Ovary (tissue), 7 donors: ENCODE measurements around the gene GRAMD1B.

DNA sequence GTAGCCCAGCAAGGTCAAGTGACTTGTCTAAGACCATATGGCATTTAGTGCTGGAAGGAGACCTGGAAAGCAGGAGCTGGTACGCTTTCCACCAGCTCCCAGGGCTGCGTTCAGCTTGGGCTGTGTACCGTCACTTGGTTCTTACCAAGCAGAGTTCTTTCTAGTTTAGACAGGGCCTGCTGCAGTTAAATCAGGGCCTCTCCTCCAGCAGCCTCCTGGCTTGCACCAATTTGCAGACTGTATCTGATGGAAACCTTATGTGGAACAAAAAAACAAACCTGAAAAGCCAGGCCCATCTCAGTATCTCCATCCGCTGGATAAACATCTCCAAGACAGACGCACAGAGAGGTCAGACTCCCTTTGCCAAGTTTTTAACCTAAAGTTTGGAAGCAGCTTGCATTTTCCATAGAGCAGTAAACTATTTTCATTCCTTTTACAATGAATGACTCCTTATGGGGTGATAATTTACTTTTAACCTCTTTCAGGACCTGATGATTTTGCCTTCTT lies 289.2 kb downstream of the SORL1 start:
- PRO-cap, 7 experiments, result peak in 1 of 7 experiments; most common minus-strand start position 241 of the sequence (in 1)
- RAMPAGE, long total RNA, 2 experiments, result no peak in any of the 2 experiments

DNA sequence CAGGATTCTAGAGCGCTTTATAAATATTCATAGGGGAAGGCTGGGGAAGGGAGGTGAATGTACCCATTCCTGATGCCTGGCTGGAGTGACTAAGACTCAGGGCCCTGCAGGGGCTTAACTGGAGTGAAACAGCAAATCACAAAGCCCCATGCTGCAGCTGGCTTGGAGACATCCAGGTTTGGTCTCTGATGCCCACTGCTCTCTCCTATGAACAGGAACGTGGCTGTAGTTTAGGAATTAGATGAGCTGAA lies 185.4 kb downstream of the BLID start:
- PRO-cap, 7 experiments, result peak in 5 of 7 experiments; most common minus-strand start position 90 of the sequence (in 3)
- RAMPAGE, long total RNA, 2 experiments, result no peak in any of the 2 experiments

DNA sequence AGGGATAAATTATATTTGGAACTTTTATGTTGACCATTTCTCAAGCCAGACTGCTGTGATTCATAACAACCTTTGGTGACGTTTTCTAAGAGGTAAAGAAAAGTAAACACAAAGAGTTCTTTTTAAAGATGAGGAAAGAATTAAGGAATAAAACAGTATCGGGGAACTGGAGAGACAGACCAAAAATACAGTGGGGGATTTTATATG lies 69.0 kb downstream of the BLID start:
- PRO-cap, 7 experiments, result no peak in any of the 7 experiments
- RAMPAGE, long total RNA, 2 experiments, result no peak in any of the 2 experiments

DNA sequence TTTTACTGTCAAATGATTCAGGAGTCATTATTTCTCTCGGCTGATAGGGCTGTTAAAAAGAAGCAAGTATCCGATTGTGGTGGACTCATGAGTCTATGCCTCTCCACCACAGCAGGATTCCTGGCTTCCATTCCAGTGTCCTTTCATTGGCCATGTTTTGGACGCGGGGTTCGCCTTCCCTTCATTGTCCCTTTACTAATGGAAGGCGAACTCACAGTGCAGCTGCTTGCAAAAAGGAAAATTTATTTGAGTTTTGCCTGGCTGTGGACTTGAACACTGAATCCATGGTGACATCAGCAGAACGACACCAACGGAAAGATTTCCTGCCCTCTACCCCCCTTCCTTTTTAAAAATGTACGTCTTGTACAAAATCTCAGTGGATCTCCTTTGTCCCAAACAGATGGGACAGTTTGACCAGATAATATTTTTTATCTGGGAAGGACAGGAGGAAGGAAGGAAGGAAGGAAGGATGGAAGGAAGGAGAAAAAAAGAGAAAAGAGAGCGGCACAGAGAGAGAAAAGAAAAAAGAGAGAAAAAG lies 40.2 kb upstream of the BLID start:
- PRO-cap, 7 experiments, result peak in 2 of 7 experiments; most common plus-strand start position 349 of the sequence (in 1); most common minus-strand start position 218 of the sequence (in 1)
- RAMPAGE, long total RNA, 2 experiments, result start-site peak on the plus strand in 1 of 2 experiments, centred at position 164 of the sequence, 7 reads per replicate

GRCh38 chr11:122205324-122205924 lies 89.4 kb upstream of the BLID start:
- PRO-cap, 7 experiments, result peak in 5 of 7 experiments; most common plus-strand start chr11:122205685 (in 1); most common minus-strand start chr11:122205612 (in 4)
- RAMPAGE, long total RNA, 2 experiments, result no peak in any of the 2 experiments

GRCh38 chr11:122322108-122322483 lies 206.1 kb upstream of the BLID start:
- PRO-cap, 7 experiments, result no peak in any of the 7 experiments
- RAMPAGE, long total RNA, 2 experiments, result no peak in any of the 2 experiments

GRCh38 chr11:122336839-122337053 lies 220.7 kb upstream of the BLID start:
- PRO-cap, 7 experiments, result peak in 1 of 7 experiments; most common plus-strand start chr11:122336948 (in 1)
- RAMPAGE, long total RNA, 2 experiments, result no peak in any of the 2 experiments

DNA sequence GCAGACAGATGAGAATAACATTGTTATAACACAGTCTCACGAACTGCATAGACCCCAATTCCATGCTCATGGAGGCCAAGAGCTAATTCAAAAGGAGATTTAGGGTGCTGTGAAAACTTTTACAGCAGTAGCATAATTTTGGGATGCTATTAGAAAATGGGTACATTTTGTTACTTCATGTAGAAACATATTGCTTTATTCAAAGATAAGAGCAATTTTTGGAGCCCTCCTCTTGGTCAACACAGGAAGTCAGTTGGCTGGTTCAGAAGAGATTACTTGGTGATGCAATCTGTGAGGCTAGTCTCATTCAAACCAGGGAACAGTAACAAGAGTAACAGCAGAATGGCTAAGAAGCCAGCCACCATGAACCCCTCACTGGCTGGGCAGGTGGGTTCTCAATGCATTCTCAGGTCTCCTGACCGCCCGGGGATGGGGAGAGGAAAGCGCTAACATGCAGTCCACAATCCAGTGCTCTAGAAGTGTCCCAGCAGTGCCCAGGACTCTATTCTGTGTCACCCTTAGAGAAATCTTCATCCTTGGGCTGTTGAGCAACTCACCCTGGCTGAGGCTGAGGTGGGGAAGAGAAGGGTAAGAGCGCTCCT lies 262.3 kb upstream of the UBASH3B start:
- PRO-cap, 7 experiments, result peak in 1 of 7 experiments; most common plus-strand start position 306 of the sequence (in 1)
- RAMPAGE, long total RNA, 2 experiments, result no peak in any of the 2 experiments

GRCh38 chr11:122656160-122657320 lies 1.0 kb downstream of the UBASH3B start:
- PRO-cap, 7 experiments, result peak in 7 of 7 experiments; most common plus-strand start chr11:122656335 (in 1); most common minus-strand start chr11:122656297 (in 7)
- RAMPAGE, long total RNA, 2 experiments, result no peak in any of the 2 experiments

DNA sequence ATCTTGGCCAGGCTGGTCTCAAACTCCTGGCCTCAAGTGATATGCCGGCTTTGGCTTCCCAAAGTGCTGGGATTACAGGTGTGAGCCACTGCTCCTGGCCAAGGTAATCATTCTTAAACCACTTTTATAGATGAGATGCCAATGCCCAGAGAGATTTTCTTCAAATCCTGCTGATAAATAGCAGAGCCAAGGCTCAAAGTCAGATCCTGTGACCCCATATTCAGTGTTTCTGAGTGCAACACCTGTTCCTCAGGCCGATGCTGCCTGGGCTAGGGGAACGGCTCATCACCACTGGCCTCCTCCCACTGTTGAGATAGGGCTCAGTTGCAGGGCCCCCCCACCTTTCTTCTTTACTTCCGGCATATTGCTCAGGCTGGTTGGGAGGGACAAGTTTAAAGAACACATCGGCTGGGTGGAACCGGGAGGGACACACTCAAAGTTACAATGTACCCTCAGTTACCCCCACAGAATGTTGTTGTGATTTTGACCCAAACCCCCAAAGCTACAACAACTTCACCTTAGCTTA lies 88.3 kb upstream of the CRTAM start:
- PRO-cap, 7 experiments, result no peak in any of the 7 experiments
- RAMPAGE, long total RNA, 2 experiments, result no peak in any of the 2 experiments

DNA sequence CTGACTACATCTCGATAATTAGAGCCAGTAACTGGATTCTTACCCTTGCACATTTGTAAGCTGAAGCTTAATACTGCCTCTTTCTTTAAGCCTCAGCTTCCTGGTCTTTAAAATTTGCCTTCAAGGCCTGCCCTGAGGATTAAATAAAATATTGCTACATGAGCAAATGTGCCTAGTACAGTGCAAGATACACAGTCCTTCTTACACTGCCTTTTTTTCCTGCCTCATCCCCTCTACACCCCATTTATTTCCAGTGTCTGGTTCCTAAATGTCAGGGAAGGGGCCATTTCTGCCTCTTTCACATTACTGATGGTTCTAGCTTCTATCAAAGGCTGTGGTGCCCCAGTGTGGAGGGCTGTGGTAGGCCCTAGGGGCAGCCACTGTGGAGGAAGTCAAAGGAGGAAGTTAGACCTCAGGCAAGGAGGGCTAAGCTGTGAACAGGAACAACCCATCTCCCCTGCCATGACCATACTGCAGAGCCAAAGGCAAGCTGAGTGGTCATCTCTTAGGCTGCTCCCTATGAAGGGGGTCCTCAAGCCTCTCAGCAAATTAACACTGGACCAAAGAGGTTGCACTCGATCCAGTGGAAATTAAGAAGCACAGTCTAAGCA lies 81.9 kb upstream of the CRTAM start:
- PRO-cap, 7 experiments, result no peak in any of the 7 experiments
- RAMPAGE, long total RNA, 2 experiments, result no peak in any of the 2 experiments

DNA sequence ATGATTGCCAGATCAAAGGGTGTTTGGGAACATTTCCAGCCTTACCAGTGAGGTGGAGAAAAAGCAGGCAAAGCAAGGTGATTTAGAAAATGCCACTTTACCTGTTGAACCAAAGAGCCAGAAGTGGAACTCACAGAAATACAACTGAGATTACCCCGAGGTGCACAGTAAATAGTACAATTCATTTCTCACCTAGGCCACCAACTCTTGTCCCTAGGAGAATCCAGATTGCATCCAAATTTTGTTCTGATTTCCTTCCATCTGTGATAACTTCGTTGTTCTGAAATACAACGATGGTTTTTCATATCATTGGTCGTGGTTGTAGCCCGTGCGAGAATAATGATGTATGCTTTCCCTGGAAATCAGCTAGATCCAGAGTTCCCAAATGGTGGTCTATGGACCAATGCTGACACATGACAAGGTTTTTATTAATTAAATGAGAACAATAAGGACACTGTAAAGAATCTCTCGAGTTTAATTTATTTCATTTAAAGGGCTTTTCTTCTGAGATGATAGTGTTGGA lies 21.8 kb upstream of the BSX start:
- PRO-cap, 7 experiments, result no peak in any of the 7 experiments
- RAMPAGE, long total RNA, 2 experiments, result no peak in any of the 2 experiments

DNA sequence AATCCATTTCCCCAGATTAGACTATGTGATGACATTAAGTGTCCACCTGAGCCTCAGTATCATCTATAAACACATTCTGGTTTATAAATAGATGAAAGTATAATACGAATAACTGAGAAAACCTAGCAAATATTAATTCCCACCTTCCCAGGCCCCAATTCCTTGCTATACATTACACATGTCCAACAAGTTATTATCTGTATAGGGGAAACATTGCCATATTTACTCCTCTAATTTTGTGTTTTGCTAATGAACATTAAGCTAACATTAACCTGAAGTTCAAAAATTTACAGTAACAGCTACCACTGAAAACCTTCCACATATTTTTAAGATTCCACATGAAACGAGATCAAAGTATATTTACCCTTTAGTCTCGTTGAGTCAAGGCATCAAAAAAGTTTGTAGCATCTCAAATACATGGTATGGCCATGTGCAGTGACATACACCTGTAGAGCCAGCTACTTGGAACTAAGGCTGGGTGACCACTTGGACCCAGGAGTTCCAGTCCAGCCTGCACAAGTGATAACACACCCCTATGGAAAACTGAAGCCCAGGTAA lies 6.0 kb downstream of the HSPA8 start:
- PRO-cap, 7 experiments, result no peak in any of the 7 experiments
- RAMPAGE, long total RNA, 2 experiments, result no peak in any of the 2 experiments

DNA sequence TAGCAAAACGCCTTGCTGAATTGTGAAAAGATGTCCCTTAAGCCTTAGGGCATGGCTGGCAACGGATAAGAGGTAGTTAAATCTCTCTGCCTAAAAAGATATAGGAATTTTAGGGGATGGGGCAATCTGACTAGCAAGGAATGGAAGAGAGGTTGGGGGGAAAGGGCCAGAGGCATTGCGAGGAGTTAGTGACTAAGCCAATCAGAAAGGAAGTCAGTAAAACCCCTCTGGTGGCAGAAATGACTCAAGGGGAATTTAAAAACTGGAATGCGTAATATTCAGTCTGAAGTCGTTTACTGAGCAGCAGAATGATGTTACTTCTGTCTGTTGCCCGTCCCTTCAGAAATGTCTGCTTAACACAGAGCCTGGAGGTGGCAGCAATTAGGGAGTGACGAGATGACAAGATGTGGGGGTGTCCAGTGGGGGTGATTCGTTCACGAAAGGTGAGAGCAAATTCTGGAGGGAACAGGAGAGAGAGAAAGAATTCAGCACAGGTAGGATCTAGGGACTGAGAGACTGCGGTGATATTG lies 107.7 kb upstream of the CLMP start:
- PRO-cap, 7 experiments, result no peak in any of the 7 experiments
- RAMPAGE, long total RNA, 2 experiments, result no peak in any of the 2 experiments

DNA sequence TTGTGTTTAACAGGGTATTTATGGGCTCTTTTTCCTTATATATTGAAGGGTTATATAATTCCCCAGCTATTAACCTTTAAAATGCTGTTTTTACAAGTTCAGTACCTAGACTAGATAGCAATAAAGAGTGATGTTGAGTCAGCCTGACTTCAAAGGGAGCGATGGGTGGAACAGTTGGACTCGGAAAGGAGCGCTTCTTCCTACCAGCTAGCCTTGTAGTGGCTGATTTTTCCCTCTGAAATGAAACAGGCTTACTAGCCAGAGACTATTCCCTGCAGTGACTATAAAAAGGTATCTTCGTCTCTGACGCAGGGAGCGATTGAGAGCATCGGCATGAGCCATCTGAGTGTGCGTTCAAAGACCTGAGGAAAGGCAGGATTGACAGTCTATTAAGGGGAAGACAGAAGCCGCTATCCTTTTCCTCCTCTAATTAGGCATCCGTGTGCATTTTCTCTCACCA lies 66.0 kb upstream of the GRAMD1B start:
- PRO-cap, 7 experiments, result no peak in any of the 7 experiments
- RAMPAGE, long total RNA, 2 experiments, result no peak in any of the 2 experiments

DNA sequence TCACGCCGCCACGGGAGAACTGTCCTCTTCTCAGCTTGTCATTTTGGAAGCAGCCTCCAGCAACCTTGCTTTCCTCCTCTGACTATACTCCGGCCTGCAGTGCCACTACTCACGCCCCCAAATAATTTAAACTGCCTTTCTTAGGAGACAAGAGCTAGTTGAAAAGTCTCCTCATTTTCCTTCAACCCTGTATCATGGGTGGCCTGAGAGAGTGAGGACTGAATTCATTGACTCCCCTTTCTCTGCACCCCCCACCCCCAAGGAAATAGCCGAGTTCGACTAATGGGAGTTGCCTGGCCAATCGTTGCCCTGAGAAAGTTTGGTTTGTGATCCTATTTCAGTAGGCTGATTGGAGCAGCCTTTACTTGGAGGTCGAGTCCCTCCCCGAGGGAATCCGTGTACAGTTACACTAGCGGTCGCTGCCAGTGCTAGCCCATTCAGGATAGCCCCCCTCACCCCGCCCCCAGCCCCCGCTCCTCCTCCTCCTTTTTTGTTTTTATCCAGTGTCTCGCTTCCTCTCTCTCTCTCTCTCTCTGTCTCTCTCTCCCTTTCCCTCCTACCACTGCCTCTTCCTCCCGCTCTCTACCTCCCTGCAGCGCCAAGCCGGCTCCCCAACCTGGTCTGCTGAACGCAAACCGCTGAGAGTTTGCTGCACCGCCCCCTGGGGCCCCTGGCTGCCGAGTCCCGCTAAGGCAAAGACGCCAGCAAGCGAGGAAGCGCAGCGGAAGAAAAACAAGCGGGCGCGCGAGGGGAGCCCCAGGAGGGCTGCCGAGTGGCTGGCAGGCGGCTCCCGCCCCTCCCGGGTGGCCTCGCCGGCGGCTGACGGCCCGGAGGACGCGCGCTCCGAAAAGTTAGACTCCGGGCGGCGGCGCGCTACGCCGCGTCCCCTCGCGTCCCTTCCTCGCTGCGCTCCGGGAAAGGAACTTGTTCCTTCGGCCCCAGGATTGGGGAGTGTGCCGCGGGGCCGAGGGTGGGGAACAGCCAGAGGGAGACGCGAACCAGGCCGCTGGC lies at the start of gene GRAMD1B:
Gene GRAMD1B, plus strand, starts transcription at position 524 of the 1,011 bp plus-strand sequence.
- PRO-cap, 7 experiments, result peak in 7 of 7 experiments; most common plus-strand start position 407 of the sequence (in 5); most common minus-strand start position 584 of the sequence (in 3)
- RAMPAGE, long total RNA, 2 experiments, result no peak in any of the 2 experiments

DNA sequence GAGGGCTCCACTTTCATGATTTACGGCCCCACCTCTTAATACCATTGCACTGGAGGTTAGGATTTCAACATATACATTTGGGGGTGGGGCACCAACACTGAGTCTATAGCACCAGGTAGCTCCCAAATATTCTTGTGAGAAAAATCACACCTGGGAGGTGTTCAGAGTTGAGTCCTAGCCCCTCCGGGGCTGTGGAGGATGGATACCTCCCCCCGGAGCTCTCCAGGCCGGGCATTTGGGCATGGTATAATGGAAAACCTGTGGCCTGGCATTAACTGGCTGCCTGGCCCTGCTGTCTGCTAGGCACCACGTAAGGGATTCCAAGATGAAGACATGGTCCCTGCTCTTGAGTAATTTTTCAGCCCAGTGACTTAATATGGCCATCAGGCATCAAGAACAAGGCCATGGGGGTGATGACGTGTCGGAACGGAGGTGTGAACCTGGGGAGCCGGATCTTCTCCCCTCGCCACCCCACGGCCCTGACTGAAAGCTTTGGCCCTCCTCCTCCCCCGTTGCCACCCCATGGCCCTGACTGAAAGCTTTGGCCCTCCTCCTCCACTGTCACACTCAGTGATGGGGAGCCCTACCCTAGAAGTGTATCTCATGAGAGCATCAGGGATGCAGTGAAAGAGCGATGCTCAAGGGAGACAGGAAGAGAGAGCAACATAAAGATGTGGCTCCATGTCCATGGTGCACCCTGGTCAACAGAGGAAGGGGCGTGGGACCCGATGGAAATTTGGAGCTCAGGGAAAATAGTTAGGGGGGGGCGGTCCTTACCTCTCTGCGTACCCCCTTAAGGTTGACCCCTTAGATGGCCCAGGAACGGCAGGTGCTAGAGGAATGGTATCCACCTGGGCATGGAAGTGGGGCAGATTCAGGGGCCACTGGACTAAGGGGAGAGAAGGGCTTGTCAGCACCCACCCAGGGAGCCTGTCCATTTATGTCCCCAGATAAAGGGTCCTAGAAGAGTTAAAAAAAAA lies 58.4 kb downstream of the GRAMD1B start:
- PRO-cap, 7 experiments, result no peak in any of the 7 experiments
- RAMPAGE, long total RNA, 2 experiments, result no peak in any of the 2 experiments

DNA sequence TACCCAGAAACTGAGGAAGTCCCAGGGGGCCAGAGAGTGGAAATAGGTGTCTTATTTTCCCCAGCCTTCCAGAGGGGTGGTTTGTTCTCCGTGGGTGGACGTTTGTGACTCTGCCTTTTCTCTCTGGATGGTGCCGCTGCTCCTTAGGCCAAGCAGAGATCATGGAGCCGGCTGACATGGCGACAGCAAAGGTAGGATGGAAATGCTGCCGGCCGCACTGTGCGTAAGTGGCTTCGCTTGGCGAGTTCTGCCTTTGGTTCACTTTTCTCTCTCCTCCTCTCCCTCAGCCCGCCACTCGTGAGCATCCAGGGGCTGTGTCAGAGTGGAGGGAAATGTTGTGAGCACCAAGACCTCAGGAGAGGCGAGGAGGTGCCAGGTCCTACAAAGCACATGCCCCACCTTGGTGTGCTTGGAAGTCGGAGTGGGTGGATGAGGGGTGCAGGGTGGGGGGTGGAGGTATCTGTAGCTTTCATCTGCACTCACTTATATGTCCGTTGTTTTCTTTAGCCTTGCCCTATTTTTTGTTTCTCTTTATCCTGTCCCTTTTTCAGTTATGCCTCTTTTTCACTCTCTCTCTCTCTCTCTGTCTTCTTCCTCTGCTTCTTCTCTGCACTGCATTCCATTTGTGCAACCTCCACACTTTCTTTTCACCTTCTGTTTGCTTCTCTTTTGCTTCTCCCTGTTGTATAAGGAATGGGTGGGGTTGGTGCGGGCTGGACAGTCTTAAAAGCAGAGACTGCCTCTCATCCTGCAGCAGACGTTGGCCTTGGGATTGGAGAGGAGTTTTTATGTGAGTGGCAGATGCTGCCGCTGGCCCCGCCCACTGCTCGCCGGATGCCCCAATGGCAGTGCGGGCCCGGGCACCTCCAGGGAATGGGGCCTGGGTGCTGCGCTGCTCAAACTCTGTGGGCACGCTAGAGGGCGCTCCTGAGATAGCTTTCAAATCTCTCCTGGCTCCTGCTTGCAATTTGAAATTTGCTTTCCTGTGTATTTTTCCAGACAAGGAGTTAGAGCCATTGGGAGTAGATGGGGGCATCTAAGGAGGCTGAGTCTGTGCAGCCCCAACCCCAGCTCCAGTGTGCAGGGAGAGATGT lies 80.8 kb downstream of the GRAMD1B start:
- PRO-cap, 7 experiments, result no peak in any of the 7 experiments
- RAMPAGE, long total RNA, 2 experiments, result no peak in any of the 2 experiments

DNA sequence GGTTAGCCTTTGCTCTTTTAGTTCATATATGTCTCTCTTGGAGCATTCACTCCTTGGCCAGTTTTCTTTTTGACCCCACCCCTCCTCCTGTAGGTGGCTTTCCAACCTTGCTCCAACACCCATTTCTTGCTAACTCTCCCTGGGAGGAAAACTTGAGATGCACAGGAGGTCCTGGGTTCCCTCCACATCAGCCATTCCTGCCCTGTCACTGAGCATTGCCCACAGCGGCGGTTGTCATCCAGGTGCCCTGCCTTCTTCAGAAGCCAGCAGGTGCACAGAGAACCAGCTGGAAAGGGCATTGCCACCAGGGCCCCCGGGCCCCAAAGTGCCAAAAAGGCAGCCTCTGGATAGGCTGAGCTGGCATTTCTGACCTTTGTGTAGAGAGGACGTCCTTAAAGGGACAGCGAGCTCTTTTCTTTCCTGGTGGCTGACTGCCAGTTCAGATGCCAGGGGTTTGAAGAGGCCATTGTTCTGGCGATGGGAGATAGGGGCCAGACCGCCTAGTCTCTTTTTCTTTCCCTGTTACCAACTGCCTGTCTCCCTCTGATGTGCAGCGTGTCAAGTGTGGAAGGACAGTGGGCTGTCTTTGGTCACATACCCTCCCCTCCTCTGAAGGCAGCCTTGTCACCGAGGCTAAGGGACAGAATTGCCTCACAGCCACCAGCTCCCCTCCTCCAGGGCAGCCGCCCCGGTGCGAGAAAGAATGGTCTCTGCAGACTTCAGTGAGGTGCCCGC lies 109.8 kb downstream of the SCN3B start:
- PRO-cap, 7 experiments, result no peak in any of the 7 experiments
- RAMPAGE, long total RNA, 2 experiments, result no peak in any of the 2 experiments

GRCh38 chr11:123655397-123655691 lies 920 bp upstream of the SCN3B start:
- PRO-cap, 7 experiments, result no peak in any of the 7 experiments
- RAMPAGE, long total RNA, 2 experiments, result no peak in any of the 2 experiments